A172 (cell line): ENCODE measurements around a stretch of chr2.

DNA sequence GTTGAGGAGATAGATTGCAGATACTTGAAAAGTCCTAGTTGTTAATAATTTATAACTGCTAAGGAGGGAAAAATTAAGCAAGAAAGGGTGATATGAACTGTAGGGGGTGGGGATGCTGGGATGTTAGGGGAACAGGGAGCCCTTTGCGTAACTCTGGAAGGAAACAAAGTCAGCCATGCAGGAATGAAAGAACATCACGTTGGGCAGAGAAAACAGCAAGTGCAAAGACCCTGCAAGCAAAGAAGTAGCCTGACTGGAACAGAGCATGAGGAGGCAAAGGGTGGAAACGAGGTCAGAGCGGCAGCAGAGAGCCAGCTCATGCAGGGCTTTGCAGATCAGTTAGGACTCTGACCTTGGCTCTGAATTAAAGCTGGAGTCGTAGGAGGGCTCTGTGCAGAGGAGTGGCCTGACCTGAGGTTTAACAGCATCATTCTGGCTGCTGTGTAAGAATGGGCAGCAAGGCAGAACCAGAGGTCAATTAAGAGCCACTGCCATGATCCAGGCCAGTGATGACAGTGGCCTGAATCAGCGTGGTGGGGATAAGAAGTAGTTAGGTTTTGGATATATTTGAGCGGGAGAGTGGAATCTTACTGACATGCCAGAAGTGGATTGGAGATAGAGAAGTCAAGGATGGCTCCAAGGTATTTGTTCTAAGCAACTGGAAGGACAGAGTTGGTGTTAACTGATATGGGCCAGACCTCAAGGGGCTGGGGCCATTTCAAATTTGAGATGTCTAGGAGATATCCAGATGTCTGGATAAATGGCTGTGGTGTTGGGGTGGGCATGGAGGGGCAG lies 220.8 kb downstream of the PRKCE start:
- RAMPAGE, long total RNA = no peak

DNA sequence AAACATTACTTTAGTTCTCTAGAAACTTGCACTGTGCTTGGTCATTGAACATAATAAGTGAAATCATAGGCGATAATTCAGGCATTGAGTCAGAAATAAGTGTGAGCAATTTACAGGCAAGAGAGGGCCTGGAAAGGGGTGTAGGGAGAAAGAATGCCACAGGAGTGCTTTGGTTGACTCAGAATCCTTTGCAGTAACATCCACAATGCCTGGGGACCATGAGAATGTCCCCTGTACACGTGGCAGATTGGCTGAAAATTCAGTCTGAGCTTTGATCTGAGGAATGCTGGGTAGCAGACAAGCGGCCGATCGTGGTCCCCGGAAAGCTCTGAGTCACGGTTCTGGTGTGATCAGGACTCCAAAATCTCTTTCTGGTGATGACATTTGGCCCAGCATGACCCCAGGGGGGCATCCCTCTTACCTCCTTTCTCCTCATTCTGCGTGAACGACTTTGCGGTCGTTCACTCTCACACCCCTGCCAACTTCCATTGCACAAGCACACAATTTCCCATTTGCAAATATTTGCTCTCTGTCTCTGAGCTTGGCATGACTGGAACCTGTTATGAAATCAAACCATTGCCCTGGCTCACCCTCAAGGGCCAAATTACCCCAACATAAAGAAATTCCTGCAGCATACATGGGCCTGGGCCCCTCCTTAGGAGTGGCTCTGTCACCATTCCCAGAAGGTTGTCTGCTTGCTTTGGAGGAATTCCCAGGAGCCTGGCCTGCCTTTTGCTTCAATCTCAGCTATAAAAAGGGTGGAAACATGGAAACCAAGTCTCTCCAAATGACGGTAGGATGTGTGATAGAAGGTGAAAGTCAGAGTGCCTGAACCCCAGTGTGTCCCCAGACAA lies 305.0 kb upstream of the EPAS1 start:
- RAMPAGE, long total RNA = no peak

DNA sequence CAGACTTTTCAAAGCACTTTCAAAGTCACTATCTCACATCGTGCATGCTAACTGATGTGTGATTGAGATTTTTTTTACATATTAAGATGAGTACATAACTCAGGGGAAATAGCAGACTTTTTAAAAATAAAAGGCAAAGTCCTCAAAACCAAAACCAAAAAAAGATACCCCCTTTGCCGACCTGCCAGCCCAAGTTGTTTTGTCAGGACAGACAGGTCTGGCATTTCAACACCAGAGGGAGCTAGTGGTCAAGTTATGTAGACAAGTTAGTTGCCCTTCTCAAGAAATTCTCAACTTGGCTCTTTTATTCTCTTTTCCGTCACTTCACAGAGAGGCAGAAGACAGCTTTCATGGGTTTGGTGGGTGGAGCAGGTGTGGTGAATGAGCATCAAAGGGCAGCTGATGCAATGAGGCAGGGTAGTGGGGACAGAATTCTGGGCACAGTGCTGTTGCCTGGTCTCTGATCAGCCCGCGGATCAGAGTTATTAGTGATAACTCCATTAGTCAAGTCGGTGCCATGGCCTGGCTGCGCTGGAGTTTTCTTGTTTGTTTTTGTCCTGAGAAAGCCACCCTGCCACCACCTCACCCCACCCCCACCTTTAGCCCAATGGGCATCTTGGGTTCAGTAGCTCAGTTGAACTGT lies 303.7 kb upstream of the EPAS1 start:
- RAMPAGE, long total RNA = no peak

DNA sequence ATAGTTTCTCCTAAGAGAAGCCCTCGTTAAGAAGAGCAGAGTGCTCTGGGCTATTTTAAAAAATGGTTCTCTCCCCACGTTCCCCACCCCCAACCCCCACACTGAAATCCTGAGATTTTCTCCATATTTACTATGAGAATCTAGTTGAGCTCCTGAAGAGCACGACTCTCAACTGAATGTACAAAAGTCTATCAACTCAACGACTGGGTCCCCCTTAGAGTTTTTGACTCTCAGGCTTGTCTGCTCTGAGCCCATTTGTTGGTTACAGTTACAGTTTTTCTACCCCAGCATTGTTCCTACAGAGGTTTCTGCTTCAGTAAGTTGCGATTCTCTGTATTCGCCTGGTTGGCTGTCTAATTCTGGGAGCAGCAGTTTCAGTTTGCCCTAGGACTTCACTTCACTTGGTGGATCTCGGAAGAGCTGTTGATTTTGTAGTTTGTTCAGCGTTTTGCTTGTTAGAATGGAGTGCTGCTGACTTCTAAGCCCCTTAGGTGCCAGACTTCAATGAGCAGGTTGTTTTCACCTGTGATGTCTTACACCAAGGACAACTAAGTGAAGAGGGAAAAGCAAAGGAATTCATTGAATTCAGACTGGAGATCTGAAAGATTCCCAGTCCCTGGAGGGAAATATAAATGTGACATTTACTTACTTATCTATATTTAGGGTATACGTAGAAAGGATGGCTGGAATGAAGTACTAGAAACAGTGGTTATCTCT lies 296.6 kb upstream of the EPAS1 start:
- RAMPAGE, long total RNA = no peak

DNA sequence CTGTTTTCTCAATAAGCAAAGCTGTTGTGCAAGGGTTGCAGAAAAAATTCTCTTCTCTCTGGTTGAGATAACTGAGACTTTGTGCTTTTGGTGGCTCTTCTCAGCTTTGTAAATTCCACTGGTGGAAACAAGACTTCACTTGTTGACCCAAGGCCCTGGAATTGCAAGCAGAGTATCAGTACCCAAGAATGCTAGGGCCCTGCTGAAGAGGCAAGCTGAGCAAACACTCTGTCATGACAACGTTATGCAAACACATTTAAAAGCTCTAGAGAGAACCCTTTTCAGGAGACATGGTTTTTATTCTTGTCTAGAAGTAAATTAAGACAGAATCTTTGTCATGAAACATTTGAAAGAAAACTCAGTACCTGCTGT lies 294.6 kb upstream of the EPAS1 start:
- RAMPAGE, long total RNA = no peak

GRCh38 chr2:46063042-46063598 lies 234.1 kb upstream of the EPAS1 start:
- RAMPAGE, long total RNA = no peak

GRCh38 chr2:46277656-46277992 lies 19.6 kb upstream of the EPAS1 start:
- RAMPAGE, long total RNA = no peak

GRCh38 chr2:46497757-46498307 lies 44.5 kb upstream of the RHOQ start:
- RAMPAGE, long total RNA = no peak

- RAMPAGE, long total RNA = no peak
Observed at GRCh38 chr2:46547409-46547679, 5.0 kb upstream of the ATP6V1E2 start.

GRCh38 chr2:46818106-46818335 lies 97.6 kb downstream of the MCFD2 start:
- RAMPAGE, long total RNA = no peak

- RAMPAGE, long total RNA = no peak
Observed at GRCh38 chr2:46866792-46867287, 48.8 kb downstream of the MCFD2 start.

DNA sequence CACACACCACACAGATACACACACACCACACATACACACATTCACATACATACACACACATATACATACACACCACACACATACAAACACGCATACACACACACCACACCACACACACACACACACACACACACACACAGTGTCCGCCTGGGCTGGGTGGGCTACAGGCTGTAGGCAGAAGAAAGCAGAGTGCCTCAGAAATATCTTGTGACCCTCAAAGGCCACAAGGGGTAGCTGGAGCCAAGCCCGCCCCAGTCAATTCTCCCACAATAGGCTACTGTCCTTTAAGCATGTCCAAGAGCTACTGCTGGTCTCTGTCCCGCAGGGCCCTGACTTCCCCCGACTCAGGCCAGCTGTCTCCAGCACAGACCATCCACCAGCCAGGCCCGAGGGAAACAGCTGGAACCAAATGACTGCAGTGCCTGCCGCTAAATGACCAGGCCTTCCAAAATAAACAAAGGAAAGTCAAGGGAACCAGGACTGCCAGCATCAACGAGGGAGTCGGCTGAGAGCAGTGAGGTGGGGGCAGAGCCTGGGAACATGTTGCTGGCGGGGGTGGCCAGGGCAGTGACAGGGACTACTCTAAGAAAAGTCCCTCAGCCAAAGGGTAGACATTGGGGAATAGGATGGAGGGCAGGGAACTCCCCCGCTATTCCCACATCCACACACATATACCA lies 36.7 kb downstream of the MCFD2 start:
- RAMPAGE, long total RNA = no peak

DNA sequence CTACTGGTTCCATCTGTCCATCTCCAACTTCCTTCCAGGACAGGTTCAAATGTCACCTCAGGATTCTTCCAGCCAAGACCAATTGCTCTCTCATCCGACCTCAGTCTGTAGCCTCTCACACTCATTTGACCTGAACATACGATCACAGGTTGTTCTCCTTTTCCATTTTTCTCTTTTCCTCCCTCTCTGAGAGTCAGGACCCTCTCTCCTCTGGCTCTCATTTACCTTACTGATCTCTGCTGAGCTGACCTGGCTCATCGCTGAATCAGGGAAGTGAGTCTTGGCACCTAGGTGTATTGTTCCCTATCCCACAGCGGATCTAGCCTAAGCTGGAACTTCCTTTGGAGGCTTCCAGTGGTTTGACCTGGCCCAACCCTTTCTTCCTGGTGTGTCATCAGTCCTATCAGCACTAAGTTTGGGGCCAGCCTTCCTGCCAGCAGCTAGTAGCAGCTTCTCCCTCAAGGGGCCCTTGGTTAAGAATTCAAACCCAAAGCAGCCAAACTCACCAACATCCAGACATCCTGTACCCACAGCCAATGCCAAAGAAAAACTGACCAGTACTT lies 1.7 kb downstream of the MCFD2 start:
- RAMPAGE, long total RNA = no peak

DNA sequence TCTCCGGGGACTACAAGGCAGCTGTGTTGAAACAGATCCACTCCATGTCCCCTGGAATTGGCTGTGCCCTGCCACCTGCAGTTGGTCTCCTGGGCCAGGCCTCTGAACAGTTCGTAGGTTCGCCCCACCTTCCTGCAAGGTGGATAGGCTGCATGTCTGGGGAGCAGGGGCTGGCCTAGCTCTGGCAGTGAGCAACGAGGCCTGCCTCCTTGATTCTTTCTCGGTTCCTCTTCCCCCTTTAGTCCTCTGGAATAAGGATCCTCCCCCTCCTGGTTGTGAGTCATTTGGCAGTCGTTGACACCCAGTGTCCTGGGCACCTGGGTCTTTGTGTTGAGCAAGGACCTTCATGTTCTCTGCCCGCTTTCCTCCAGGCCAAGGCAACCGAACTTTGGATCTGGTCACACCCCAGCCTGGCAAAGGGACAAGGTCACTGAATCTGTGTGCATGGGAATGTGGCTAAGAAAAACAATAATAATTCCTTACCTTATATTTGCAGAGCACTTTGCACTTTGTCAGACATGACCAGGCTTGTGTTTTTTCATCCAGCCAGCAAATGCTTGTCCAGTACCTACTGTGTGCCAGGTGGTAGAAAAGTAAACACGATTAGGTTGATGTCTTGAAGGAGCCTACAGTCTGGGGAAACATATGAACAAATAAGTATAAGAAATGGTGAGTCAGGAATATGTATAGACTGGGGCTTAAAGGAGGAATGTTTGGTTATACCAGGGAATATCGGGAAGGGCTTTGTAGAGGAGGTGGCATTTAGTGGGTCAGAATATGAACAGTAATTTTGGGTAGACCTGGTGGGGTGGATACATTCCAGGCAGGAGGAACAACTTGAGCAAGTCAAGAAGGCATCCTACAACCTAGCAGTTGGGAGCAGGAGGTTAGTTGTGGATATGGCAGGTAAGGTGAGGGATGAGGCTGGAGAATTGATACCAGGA lies 29.8 kb downstream of the TTC7A start:
- RAMPAGE, long total RNA = no peak

DNA sequence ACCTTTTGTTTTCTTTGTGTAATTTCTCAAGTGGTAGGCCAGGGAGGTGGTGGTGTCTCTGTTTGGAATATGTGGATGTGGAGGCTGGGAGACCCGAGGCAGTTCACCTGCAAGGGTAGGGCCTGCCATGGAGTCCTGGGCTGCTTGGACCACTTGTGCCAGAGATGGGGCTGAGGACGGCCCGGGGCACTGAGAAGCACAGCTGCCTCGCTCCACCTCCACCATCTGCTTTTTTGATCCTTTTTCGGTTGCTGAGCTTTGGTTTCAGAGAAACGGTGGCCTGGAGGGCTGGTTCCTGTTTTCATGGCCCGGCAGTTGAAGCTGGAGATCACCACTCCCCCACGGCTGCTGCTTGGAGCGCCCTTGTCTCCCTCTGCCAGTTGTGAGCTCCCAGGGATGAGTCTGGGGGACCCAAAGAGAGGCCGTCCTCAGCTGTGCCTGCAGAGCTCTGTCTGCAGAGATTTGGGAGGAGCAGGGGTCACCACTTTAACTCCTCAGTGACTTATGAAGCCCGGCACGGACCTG lies 42.1 kb downstream of the TTC7A start:
- RAMPAGE, long total RNA = no peak

- RAMPAGE, long total RNA = no peak
Observed at GRCh38 chr2:46983628-46984116, 42.6 kb downstream of the TTC7A start.

DNA sequence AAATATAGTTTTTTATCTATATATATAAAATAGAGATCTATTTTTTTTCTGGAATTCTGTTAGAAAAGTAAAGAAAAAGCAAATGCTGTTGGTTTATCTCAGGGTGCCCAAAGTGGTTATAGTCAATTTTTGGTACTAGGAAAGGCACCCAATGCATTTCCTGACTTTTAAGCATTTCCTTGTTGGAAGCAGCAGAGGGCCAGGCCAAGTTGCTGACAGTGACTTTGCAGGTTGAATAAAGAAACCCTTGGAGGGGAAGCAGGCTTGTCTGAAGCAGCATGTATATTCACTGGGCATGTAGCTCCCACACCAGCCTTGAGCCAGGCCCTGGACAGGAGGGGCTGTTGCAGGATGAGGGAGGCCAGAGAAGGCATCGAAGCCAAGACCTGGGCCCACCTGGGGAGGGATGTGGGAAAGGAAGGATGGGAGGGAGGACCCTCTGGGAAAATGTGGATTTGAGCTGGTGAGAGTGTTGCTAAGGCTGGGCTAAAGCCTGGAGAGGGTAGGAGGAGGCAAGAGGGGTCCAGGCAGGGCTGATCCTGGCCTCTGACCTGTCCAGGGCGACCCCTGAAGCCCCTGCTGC lies 79.7 kb downstream of the STPG4 start:
- RAMPAGE, long total RNA = no peak

DNA sequence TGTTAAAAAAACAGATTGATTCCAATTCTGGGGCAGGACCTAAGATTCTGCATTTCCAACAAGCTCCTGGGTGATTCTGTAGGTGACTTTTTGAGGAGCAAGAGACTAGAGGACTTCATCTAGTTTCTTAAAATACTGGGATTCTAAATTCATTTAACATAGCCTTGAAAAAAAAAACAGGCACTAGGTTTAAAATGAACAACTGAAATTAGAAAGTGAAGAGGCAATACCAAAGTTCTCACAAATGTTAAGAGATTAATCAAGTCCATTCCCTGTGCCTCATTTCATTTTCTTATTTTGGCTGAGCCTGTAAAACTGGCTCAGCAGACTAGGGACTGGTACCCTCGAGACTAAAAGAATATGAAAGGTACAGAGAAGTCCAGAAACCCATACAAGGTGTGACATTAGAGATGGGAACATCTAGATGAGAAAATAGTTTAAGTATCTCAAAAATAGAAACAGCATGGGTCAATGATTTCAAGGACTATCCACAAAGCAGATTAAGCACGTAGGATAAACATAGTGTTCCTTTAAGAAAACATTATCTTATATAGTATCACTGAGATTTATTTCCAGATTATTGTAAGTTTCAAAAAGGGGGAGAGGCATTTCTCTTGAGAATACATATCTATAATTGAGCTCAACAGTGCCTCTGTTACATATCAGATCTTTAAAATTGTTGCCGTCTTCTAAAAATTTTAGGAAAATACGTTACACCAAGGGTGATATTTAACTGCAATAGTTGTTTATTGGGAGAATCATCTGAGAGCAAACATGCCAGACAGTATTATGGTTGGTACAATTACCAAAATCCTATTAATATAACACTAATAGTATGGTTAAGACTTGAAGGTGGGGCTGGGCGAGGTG lies 2.4 kb upstream of the STPG4 start:
- RAMPAGE, long total RNA = no peak

GRCh38 chr2:47271541-47271960 lies 95.2 kb upstream of the CALM2 start:
- RAMPAGE, long total RNA = no peak

GRCh38 chr2:47300647-47301049 lies 68.5 kb upstream of the EPCAM start:
- RAMPAGE, long total RNA = no peak